Umbilical cord (tissue), 2 donors: ENCODE measurements around the genes C22orf39 and UFD1.

GRCh38 chr22:19109311-19109895, 12.8 kb downstream of the DGCR2 start:
- RAMPAGE, long total RNA, result no peak

- RAMPAGE, long total RNA, result no peak
Measured at GRCh38 chr22:19120693-19121349, 1.4 kb downstream of the DGCR2 start.

DNA sequence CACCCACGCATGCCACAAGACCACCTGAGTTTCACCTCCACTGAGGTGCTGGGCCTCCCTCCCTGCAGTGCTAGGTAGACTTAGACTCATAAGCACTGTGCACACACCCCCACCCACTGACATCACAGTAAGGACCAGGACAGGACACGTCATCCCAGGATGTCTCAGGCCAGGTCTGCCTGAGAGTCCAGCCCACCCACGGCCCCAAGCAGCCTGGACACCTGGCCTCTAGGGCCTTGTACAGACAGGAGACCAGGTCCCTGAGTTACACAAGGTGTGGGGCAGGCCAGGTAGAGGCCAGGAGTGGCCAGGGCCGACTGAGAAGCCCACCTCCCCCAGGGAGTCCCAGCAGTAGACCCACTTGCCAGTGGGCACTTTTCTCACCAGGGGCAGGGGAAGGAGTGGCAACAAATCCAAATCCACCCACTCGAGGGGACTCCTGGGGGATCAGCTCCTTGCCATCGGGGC, 6.6 kb downstream of the ESS2 start:
- RAMPAGE, long total RNA, result no peak

GRCh38 chr22:19447329-19448027, at the start of gene C22orf39:
Gene C22orf39, minus strand, starts transcription at chr22:19447711.
- RAMPAGE, long total RNA, result no peak

- RAMPAGE, long total RNA, result no peak
Measured at GRCh38 chr22:19478747-19479533, at the start of gene UFD1. Gene UFD1, minus strand, starts transcription at chr22:19479193.

DNA sequence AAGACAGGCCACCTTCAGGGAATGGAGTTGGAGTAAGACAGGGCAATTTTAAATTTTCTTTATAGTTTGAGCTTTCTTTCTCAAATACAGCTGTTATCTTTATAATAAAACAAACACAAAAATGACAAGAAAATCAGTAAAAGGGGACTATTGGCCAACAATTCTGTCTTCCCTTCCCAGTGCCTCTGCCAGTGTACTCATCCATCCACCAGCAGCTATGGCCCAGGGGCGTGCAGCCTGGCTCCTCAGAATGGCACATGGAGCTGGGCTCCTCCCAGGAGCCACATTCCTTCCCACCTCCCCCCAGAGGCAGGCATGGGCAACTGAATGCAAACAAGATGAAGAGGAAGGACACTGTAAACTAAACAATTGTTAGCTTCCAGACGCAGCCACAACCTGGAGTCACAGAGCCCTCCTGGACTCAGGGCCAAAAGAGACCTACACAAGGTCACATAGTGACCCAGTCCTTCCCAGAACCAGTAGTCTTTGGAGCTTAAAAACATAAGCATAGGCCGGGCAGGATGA, 30.5 kb upstream of the CLDN5 start:
- RAMPAGE, long total RNA, result no peak

GRCh38 chr22:19641243-19641965, 72.9 kb upstream of the SEPTIN5 start:
- RAMPAGE, long total RNA, result no peak

DNA sequence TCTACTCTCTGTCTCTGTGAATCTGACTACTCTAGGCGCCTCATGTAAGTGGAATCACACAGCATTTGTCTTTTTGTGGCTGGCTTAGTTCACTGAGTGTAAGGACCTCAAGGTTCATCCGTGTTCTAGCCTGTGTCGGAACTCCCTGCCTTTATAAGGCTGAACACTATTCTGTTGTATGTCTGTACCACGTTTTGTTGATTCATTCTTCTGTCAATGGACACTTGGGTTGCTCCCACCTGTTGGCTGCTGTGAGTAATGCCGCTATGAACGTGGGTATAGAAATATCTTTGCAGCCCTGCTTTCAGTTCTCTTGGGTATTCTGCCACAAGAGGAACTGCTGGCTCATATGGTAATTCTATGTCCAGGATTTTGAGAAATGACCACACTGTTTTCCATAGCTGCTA, 19.7 kb downstream of the TBX1 start:
- RAMPAGE, long total RNA, result no peak

GRCh38 chr22:19879696-19880727, 25.3 kb upstream of the GNB1L start:
- RAMPAGE, long total RNA, result no peak

GRCh38 chr22:19942152-19942346, 431 bp upstream of the TXNRD2 start:
- RAMPAGE, long total RNA, result no peak

DNA sequence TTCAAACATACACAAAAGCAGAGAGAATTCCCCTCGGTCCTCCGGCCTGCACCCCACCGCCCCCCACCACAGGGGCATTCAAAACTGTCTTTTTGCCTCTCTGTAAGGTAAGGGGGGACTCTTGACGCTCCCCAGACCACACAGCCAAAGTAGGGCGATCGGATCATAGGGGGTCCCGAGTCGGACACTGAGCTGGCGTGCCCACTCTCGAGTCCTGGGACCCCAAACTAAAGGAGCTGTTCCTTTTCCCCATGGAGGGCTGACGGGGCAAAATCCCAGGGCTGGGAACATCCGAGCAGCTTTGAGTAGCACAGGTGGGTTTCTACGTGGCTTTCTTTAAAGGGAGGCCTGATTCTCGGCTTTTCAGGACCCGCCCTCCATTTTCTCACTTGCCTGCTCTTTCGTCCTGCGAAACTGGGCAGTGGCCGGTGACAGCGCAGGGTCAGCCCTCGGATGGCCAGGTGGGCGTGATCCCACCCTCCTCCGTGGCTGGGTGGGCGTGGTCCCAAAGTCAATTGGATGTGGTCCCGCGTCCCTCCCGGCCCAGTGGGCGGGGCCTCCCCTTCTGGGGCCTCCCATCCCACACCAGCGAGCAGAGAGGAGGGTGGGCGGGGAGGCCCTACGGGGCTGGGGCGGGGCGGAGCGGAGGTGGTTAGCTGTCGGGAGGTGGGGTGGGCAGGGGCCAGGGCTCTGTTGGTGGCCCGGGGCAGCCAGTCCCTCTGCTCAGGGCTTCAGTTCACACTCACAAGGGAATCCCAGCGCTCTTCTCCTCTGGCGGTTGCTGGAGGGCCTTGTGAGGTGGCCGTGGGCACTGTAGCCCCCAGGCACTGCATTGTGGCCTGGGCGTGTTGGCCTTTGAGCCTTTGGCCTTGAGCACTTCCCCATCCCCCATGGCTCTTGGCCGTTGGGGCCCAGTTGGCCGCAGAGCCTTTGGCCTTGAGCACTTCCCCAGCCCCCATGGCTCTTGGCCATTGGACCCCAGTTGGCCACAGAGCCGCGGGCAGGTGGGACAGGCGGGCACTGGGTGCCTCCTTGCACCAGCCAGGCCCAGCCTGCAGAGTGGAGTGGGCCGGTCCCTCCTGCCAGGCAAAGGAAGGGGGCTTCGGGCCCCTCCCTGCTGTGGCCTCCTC, 17.7 kb upstream of the TXNRD2 start:
- RAMPAGE, long total RNA, result no peak

- RAMPAGE, long total RNA, result no peak
Measured at GRCh38 chr22:20033246-20033805, 12.4 kb downstream of the TANGO2 start.

- RAMPAGE, long total RNA, result no peak
Measured at GRCh38 chr22:20043107-20043684, 22.3 kb downstream of the TANGO2 start.

DNA sequence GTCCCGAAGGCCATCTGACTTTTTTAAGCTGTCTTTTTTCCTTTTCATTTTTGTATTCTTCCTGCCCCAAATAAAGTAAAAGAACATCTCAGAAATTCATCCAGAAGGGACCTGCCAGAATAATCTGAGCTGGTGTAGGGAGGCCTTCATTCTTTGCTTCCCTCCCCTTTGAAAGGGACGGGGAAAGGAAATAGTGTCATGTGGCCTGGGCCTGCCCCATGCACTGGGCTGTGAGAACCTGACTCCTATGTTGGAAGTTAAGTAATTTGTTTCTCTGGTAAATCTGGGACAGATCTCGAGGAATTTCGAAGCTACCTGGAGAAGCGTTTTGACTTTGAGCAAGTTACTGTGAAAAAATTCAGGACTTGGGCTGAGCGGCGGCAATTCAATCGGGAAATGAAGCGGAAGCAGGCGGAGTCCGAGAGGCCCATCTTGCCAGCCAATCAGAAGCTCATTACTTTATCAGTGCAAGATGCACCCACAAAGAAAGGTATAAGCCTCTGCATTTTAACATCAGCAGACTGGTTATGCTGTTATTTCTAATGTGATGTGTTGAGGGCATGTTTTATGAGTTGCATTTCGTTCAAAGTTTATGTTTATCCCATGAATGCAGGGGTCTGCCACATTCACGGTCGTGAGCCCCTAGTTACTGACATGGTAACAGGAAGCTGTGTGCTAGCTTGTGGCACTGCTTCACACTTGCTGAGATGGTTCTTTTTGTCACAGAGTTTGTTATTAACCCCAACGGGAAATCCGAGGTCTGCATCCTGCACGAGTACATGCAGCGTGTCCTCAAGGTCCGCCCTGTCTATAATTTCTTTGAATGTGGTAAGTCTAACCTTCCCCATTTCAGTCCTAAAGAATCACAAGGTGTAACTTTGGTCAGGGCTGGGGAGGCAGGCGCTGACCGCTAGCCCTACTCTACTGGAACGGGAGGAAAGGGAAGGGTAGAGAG, 11.4 kb downstream of the DGCR8 start:
- RAMPAGE, long total RNA, result no peak

DNA sequence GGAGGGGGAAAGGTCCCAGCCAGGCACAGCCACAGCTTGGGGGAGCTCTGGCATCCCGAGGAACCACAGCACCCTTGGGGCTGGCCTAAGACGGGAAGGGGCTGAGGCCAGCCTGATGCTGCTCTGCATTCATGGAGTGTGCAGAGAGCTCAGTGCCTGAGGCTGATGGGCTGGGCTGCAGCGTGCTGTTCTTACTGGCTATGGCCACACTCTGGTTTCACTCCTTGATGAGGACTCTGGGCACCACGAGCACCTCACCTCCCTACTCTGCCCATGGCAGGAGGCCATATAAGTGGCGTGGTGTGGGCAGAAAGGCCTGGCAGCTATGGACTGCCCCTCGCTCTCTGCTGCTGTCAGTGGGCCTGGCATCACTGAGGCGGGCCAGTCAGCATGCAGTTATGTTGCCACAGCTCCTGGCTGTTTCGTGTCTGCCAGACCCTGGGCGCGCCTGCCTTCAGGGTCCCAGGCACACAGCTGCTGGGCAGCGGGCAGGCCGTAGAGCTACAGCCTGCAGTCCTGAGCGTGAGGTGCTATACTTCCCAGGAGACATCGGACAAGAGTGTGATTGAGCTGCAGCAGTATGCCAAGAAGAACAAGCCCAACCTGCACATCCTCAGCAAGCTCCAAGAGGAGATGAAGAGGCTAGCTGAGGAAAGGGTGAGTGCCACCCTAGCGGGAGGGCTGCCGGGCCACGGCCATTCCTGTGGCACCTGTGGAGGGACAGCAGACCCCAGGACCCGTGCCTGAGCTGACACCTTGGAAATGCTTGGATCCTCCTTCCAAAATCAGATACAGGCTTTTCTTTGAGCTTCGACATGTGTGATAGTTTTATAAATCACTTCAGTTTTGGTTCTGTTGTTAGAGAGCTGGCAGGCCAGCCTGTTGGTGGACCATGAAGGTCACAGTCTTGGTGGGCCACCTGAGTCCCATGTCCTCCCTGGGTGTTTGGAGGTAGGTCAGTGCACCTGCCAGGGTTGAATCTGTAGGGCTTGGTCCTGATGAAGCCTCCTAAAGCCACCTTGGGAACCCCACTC, 7.2 kb upstream of the RANBP1 start:
- RAMPAGE, long total RNA, result no peak

DNA sequence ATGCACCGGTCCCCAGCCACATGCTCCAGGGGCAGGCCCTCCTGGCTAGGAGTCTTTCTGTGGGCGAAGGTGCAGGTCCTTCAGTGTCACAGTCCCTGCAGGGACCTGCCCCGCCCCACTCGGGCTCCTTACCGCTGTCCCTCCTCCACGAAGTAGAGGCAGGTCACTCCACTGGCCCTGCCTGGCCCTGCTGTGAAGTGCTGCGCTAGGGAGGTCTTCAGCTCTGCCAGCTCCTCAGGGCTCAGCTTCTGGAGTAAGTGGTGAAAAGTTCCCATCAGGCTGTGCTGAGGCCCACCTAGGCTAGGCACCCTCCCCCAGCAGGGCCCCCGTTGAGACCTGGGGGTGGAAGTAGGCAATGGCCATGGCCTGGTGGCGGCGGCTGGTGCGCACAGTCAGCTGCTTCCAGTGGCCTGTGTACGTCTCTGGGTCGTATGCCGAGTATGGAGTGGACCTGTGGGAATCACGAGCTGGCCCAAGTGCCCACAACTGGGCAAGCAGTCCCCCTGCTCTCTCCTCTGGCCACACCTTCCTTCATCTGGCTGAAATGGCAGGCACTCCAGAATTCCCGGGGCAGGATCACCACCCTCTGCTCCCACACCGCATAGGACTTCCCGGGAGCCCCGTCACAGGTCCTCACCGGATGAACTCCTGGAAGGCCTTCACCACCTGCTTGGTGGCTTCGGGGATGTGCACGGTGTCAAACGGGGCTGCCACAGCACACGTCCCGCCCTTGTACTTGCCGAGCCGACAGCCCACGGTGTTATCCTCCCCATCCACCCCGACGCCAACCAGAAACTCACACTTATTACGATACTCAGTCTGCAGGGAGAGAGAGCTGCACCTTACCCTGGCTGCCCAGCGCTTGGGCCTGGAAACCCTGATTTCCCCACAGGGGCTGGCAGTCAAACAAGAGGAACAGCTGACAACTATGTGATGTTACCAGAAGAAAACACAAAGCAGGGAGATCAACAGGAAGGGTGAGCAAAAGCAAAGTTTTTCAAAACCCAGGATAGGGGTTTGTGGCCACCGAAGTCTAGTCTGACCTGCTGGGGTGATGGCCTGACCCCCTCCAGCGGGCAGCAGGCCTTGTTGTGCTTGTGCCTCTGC, 922 bp upstream of the RANBP1 start:
- RAMPAGE, long total RNA, result no peak

DNA sequence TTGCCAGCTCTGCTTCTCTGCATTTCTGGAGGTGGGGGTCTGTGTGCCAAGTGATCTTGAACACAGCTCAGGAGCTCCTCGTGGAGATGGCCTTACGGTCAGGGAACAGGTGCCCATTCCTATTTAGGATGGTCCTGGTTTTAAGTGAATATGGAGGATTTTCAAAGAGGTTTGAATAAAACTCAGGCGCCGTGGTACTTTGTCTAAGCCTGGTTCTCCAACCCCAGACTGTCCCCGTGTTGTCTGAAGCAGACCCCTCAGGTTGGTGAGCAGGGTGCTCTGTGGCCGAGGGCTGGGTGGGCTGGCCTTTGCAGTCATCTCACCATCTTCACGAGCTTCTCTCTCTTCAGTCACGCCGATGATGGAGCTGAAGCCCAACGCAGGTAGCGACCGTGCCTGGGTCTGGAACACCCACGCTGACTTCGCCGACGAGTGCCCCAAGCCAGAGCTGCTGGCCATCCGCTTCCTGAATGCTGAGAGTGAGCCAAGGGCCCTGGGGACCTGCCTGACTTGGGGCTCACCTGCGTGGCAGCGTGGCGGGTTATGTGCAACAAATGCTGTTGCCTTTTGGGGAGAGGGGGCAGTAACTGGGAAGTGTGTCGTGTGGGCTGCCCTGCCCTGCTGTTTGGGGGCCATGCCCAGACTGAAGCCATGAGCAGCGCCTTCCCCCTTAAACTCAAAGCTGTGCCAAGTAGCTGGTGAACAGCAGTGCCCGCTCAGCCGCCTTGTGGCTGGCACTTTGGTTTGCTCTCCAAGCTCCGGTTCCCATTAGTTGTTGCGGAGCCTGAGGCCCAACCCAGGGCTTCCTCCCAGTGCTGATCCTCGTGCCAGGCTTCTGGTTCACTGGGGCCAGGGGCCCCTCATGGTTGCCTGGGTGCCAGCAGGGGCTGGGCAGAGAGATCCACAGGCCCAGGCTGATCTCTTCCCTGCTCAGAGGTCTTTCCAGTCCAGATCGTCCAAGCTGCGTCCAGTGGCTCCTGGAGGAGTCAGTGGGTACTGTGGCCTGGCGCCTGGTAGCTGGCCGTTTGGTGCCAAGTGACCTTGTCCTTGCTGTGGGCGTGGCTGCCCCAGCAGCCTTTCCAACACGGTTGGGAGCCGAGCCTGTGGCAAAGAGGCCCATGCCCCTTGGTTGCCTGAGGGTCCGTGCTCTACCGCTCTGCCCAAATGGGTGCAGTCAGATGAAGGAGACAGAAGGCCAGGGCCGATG, 6.2 kb upstream of the ZDHHC8 start:
- RAMPAGE, long total RNA, result no peak

DNA sequence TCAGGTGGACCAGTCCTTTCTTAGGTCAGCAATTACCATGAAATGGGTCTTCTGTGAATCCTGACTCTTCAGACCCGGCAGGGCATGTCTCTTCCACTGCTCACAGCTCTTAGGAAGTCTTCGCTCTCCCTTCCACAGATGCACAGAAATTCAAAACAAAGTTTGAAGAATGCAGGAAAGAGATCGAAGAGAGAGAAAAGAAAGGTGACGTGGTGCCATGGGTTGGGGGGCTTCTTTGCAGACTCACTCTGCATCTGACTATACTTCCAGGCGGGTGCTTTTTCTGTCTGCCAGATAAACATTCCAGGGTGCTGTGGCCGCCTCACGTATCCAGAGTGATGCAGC, 5.5 kb upstream of the ZDHHC8 start:
- RAMPAGE, long total RNA, result no peak

DNA sequence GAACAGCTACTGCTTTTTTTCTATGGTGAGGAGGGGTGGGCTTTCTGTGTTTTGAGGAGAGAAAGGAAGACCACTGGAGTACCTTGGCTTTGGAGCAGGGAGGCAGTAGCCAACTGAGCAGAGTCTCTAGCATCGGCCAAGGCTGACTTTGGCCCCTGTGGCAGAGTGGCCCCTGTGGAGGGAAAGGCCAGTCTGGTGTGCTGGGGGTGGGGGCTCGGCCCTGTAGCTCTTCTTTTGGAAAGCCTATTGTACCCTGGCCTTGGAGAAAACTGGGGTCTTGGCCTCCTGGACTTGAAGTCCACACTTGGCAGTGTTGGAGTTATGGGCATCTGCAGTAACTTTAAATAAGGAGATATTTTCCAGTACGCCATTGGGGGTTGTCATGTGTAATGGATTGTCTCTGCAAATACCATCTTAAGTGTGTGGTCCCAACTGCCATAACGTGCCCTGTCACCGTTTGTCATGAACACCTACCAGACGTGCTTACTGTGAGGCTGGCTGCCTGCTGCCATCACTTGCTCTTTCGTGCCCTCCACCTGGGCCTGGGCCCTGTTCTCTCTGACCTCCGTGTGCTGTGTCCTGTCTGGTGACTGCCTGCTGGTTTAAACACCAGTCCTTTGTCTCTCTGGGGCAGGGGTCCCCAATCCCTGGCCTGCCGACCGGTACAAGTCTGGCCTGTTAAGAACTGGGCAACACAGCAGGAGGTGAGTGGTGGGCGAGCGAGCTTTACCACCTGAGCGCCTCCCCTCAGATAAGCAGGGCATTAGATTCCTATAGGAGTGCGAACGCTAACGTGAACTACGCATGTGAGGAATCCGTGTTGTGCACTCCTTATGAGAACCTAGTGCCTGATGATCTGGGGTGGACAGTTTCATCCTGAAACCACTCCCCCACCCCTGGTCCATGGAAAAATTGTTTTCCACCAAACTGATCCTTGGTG, 3.7 kb upstream of the ZDHHC8 start:
- RAMPAGE, long total RNA, result no peak

DNA sequence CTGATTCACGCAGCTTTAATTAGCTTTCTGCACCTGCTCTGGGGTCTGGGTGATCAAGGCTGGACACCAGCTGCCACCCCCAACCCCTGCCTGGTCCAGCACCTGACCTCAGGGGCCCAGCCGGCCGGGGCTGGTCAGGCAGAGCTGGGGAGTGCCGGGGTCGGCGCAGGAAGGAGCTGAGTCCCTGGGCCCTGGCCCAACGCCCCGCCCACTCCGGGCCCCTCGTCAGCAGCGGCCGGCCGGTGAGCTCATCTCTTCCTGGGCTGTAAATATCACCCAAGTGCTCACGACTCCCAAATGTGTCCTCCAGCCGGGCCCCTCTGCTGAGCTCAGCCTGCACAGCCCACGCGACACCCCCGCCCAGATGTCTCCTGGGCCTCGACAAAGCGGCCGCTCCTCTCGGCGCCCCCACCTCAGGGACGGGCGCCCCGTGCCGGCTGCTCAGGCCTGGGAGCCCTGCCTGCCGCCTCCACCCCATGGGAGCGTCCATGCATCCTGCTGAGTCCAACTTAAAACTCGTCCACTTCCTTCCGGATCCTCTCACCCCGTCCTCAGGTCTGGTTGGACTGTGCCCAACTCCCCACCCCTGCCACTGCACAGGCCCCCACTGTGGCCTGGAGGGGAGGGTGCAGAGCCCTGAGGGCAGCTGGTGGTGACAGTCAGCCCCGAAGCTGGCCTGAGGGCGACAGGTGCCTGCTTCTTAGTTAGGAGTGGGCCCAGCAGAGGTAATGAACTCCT, 29.0 kb downstream of the RTN4R start:
- RAMPAGE, long total RNA, result no peak